IMR-90 (cell line): ENCODE measurements around a stretch of chr6.

- RRBS, result no CpG with 5 or more reads among the region's 3 CpGs
CAGE:
- cytosol, long polyA plus RNA, result no peak
- long polyA plus RNA, result no peak
- nucleus, long polyA plus RNA, result no peak
These were observed 9.0 kb upstream of the TAAR5 start for GRCh38 chr6:132598623-132598934.

- RRBS, result no CpG with 5 or more reads among the region's 6 CpGs
CAGE:
- cytosol, long polyA plus RNA, result no peak
- long polyA plus RNA, result no peak
- nucleus, long polyA plus RNA, result no peak
These were observed 26.6 kb downstream of the VNN1 start for GRCh38 chr6:132687162-132687680.

GRCh38 chr6:132798834-132799464 lies 512 bp upstream of the SLC18B1 start:
- RRBS, result no CpG with 5 or more reads among the region's 16 CpGs
CAGE:
- cytosol, long polyA plus RNA, result no peak
- long polyA plus RNA, result no peak
- nucleus, long polyA plus RNA, result no peak

- RRBS, result no CpG with 5 or more reads among the region's 3 CpGs
CAGE:
- cytosol, long polyA plus RNA, result no peak
- long polyA plus RNA, result no peak
- nucleus, long polyA plus RNA, result no peak
These were observed 4.4 kb downstream of the RPS12 start for GRCh38 chr6:132818618-132819286.

GRCh38 chr6:133062699-133063297 lies 178.4 kb upstream of the EYA4 start:
- RRBS, result no CpG with 5 or more reads among the region's 7 CpGs
CAGE:
- cytosol, long polyA plus RNA, result no peak
- long polyA plus RNA, result no peak
- nucleus, long polyA plus RNA, result no peak

DNA sequence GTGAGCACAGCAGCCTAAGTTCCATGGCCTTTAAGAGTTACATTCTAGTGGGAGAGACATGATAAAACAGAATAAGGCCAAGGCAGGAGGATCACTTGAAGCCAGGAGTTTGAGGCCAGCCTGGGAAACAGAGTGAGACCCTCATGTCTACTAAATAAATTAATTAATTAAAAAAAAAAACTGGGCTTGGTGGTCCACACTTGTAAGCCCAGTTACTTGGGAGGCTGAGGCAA lies 75.7 kb upstream of the EYA4 start:
CAGE:
- cytosol, long polyA plus RNA, result no peak
- long polyA plus RNA, result no peak
- nucleus, long polyA plus RNA, result no peak

- RRBS, result no CpG with 5 or more reads among the region's 14 CpGs
CAGE:
- cytosol, long polyA plus RNA, result no peak
- long polyA plus RNA, result no peak
- nucleus, long polyA plus RNA, result no peak
These were observed 2.2 kb downstream of the EYA4 start for GRCh38 chr6:133243290-133243763.

- RRBS, result no CpG with 5 or more reads among the region's 3 CpGs
CAGE:
- cytosol, long polyA plus RNA, result no peak
- long polyA plus RNA, result no peak
- nucleus, long polyA plus RNA, result no peak
These were observed 140.2 kb upstream of the TCF21 start for GRCh38 chr6:133748563-133749171.

DNA sequence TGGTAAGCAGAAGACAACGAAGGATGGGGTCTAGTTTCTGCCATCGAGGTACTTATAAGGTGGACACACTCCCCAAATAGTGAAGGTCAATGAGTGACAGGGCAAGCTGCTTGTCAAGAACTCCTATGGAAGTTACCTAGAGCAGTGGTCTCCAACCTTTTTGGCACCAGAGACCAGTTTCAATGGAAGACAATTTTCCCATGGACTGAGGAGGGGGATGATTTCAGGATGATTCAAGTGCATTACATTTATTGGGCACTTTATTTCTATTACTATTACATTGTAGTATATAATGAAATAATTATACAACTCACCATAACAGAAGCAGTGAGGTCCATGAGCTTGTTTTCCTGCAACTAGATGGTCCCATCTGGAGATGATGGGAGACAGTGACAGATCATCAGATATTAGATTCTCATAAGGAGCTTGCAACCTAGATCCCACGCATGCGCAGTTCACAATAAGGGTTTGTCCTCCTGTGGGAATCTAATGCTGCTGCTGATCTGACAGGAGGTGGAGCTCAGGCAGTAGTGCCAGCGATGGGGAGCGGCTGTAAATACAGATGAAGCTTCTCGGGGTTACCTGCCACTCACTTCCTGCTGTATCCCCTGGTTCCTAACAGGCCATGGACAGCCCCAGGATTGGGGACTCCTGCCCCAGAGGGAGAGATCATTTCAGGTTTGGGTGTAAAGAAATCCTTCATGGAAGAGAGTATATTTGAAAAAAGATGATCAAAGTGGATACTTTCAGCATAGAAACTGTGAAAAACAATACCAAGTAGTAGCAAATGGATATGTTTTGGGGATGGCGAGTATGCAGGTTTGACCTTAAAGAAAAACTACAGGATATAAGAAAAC lies 139.5 kb upstream of the TCF21 start:
- RRBS, result no CpG with 5 or more reads among the region's 8 CpGs
CAGE:
- cytosol, long polyA plus RNA, result no peak
- long polyA plus RNA, result no peak
- nucleus, long polyA plus RNA, result no peak

DNA sequence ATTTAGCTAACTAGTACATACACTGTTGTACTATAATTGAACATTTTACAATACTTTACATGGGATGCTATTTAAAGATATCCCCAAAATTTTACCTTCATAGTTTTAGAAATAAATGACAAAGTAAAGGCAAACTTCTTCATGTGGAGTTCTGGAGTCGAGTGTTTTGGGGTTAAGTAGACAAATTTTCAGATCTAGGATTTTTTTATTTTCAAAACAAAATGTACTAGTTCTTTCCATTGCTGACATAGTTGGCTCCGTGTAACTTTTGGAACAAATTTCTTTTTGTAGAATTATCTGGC lies 131.7 kb upstream of the TCF21 start:
- RRBS, result no CpG with 5 or more reads among the region's 2 CpGs
CAGE:
- cytosol, long polyA plus RNA, result no peak
- long polyA plus RNA, result no peak
- nucleus, long polyA plus RNA, result no peak

GRCh38 chr6:133837550-133838393 lies 51.1 kb upstream of the TCF21 start:
- RRBS, result 77% methylated on average over 6 of the region's 33 CpGs
CAGE:
- cytosol, long polyA plus RNA, result no peak
- long polyA plus RNA, result no peak
- nucleus, long polyA plus RNA, result no peak

DNA sequence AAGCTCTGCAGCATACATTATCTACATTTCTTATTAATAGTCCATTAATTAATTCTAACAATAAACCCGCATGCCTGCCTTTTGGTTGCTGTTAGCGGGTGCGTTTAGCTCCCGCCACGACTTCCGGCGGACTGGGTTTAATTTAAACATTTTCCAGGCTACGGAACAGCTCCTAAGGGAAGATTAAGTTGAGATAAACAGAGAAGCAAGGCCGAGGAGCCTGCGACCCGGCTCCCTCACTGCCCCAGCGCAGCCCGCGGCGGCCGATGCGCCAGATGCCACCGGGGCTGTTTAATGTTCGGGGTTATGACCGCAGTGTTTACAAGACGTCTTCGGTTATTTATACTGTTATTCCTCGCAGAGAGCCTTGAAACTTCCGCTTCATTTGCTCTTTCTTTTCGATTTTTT lies 3.8 kb downstream of the TCF21 start:
- RRBS, result 3% methylated on average over 12 of the region's 25 CpGs
CAGE:
- cytosol, long polyA plus RNA, result no peak
- long polyA plus RNA, result no peak
- nucleus, long polyA plus RNA, result no peak

DNA sequence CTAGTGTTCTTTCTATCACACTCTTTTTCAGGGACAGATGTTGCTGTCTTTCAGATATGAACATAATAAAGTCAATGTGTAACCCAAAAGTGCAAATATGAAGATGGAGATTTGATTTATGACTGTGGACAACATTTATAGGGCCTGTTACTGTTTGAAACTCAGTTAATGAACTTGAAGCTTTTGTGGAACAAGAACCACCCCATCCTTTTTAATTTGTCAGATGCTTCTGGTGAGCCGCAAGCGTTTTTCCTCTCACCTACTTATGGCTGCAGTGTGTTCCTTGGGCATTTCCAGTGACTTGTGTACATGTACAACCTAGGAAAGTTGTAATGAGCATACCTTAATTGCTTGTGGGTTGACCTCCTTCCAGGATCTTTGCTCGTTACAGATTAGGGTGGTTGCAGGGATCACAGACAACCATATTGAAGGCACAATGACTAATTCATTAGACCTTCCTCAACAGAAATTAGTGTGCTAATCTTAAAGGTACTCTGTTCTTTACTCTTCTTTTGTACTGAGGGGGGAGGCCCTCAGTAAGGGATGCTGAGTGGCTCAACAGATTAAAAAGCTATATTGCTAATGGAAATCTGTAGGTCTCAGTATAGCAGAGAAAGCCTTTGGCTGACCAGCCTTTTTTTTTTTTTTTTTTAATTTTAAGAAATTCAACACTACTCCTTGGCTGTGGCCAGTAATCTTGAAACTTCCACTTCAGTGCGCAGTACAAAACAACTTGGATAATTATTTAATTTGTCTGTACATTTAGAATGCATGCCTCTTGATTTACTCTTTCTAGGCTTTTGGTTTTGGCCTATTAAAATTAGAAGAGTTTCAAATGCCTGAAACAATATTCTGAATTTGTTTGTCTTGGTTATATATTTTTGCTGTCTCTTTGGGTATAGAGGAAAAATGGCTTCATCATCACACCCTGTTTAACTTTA lies 7.0 kb downstream of the TBPL1 start:
- RRBS, result no CpG with 5 or more reads among the region's 4 CpGs
CAGE:
- cytosol, long polyA plus RNA, result no peak
- long polyA plus RNA, result no peak
- nucleus, long polyA plus RNA, result no peak

GRCh38 chr6:133991805-133992855 lies 39.1 kb downstream of the TBPL1 start:
- RRBS, result no CpG with 5 or more reads among the region's 10 CpGs
CAGE:
- cytosol, long polyA plus RNA, result no peak
- long polyA plus RNA, result no peak
- nucleus, long polyA plus RNA, result no peak

DNA sequence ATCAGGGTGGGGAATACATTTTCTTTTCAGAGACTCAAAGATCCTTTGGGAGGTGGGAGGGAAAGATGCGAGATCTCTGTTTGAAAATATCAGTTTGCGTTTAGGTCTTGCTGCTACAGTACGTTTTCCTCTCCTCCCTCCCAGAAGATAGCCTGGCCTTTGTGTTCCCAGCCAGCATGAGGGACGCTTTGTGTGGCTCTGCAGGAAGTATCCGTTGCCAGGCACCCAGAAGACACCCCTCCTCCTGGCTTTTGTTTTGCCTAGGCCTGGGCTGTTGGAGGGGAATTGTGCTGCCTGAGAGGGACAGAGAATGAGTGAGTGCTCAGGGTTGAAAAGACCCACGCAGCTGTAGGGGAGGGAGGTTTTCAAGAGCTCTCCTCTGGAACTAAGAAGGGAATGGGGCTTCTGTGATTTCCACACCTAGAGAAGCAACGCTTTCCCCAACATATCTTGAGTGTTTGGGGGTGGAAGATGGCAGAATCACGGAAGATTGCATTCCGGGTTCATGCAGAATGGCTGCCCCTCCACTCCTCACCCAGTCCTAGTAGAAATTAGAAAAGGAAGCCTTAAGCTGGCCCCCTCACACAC lies 22.0 kb upstream of the SLC2A12 start:
- RRBS, result no CpG with 5 or more reads among the region's 9 CpGs
CAGE:
- cytosol, long polyA plus RNA, result no peak
- long polyA plus RNA, result no peak
- nucleus, long polyA plus RNA, result no peak

GRCh38 chr6:134166685-134167329 lies 114.4 kb upstream of the SLC2A12 start:
- RRBS, result no CpG with 5 or more reads among the region's 3 CpGs
CAGE:
- cytosol, long polyA plus RNA, result no peak
- long polyA plus RNA, result no peak
- nucleus, long polyA plus RNA, result no peak

DNA sequence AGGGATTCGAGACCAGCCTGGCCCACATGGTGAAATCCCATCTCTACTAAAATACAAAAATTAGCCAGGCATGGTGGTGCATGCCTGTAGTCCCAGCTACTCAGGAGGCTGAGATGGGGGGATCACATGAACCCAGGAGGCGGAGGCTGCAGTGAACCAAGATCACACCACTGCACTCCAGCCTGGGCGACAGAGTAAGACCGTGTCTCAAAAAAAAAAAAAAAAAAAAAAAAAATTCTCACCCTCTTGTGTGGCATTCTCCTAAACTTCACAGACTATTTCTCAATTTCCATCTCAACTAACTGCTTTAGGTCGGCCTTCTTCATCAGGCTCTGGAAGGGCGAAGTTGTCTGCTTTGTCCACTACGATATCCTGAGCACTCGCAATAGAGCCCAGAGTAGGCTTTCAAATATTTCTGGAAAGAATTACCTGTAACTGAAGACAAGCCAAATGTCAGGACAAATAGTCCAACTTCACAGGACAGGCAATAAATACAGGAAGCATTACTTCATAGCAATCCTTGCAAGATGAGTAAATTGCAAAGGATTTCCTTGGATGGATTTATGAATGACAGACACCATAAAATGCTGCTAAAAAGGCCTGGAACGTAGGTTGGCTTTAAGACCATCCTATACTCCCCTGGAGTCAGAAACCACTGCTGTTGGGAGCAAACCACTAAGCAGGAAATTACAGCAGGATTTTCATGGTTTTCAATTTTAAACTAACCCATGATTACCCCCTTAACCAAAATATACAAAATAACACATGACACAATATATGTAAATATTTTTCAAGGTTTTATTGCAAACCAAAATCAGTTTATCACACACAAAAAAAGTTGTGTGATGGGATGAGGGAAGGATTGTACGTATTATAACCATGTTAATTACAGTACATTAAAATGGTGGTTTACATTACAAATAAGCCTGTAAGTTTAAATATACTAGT lies 116.3 kb upstream of the SLC2A12 start:
- RRBS, result no CpG with 5 or more reads among the region's 10 CpGs
CAGE:
- cytosol, long polyA plus RNA, result no peak
- long polyA plus RNA, result no peak
- nucleus, long polyA plus RNA, result no peak

- RRBS, result 1% methylated on average over 35 of the region's 54 CpGs
CAGE:
- cytosol, long polyA plus RNA, result no peak
- long polyA plus RNA, result no peak
- nucleus, long polyA plus RNA, result no peak
These were observed 123.1 kb upstream of the SLC2A12 start for GRCh38 chr6:134175403-134176089.

- RRBS, result no CpG with 5 or more reads among the region's 8 CpGs
CAGE:
- cytosol, long polyA plus RNA, result no peak
- long polyA plus RNA, result no peak
- nucleus, long polyA plus RNA, result no peak
These were observed 123.5 kb upstream of the SLC2A12 start for GRCh38 chr6:134176090-134176251.

DNA sequence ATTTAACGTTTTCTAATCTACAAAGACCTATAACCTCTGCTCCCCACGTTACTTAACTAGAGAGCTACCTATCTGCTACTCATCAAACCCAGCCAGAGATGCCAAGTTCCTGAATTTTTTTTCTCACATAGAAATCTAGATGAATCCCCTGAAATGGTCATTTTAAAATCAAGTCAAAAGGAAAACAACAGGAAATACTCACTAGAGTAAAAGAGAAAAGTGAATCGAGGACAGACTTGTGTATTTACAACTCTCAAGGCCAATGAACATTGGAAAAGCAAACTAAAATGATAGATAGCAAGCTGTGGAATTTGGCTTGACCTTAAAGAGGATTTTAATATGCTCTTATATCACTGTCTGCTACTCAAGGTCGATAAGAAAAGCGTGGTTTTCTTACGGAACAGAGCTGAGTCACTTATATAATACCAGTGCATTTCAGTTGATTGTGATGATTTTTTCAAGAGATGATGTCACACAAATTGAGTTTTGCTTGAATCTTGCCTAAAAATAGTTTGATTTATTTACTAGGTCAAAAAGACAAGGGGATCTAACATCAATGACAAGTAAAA lies 67.9 kb downstream of the SGK1 start:
- RRBS, result no CpG with 5 or more reads among the region's 6 CpGs
CAGE:
- cytosol, long polyA plus RNA, result no peak
- long polyA plus RNA, result no peak
- nucleus, long polyA plus RNA, result no peak